ENCODE data around the genes SLC9A3 and NKD2.

- RRBS = no CpG with 5 or more reads among the region's 25 CpGs
Observed at GRCh38 chr5:154689-155388, 36.5 kb upstream of the LRRC14B start.

- RRBS = no CpG with 5 or more reads among the region's 17 CpGs
Observed at GRCh38 chr5:237674-238215, 19.6 kb downstream of the SDHA start.

GRCh38 chr5:263159-263854, 8.1 kb upstream of the PDCD6 start:
- RRBS = no CpG with 5 or more reads among the region's 8 CpGs

DNA sequence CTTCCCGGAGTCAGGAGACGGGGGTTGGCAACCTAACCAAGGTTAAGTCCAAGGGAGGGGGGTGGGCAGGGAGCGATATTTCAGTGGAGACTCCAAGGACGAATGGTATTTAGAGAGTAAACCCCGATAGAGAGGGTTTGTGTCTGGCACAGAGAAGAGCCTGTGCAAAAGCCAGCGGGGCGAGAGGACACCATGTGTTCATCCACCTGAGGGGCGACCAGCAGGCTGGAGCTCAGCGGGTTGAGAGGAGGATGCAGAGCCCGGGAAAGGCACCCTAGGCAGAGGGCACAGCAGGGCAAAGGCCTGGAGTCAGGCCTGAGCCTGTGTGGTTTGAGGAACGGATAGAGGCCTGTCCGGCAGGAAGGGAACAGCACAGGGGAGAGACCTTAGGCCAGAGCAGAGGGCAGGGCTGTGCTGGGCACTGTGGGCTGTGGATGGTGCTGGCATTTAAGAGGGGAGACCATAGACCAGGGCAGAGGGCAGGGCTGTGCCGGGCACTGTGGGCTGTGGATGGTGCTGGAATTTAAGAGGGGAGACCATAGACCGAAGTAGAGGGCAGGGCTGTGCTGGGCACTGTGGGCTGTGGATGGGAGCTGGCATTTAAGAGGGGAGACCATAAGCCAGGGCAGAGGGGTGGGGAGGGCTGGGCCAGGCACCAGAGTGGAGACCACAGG, 8.6 kb downstream of the PDCD6 start:
- RRBS = no CpG with 5 or more reads among the region's 14 CpGs

- RRBS = no CpG with 5 or more reads among the region's 12 CpGs
Observed at GRCh38 chr5:325245-325764, 3.8 kb downstream of the AHRR start.

DNA sequence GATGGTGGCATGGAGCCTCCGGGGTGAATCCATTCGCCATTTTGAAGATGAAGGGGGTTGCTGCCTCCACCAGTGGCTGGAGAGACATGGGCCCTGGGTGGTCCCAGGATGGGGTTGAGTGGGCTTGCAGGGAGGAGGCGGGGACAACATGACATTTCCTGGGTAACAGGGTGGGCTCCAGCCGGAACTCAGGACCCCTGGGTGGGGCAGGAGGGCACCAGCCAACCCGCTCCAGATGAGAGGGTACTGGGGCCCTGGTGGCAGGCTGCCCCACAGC, 55.7 kb downstream of the AHRR start:
- RRBS = no CpG with 5 or more reads among the region's 5 CpGs

GRCh38 chr5:456723-457227, 13.8 kb downstream of the EXOC3 start:
- RRBS = no CpG with 5 or more reads among the region's 14 CpGs

- RRBS = 2% methylated on average over 23 of the region's 43 CpGs
Observed at GRCh38 chr5:523988-524317, 296 bp downstream of the SLC9A3 start.

DNA sequence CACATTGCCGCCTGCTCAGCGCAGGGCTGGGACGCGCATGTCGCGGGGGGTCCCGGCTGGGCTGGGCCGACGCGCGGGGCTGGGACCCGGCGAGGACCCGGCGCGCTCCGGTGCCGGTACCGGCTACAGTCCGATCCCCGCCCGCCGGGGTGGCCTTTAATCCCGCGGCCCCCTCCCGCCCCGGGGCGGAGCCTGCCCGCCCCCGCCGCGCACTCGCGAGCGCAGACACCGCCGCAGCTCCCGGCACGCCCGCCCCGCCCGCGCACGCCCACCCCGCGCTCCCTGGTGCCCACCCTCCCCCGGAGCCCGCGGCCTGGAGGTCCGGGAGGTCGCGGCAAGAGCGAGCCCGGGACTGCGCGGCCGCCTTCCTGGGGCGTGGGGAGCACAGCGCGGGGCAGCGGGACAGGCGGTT, at the start of gene SLC9A3:
TSS of gene SLC9A3 (minus strand) at position 132 of the 412 bp plus-strand sequence.
- RRBS = 2% methylated on average over 34 of the region's 62 CpGs

DNA sequence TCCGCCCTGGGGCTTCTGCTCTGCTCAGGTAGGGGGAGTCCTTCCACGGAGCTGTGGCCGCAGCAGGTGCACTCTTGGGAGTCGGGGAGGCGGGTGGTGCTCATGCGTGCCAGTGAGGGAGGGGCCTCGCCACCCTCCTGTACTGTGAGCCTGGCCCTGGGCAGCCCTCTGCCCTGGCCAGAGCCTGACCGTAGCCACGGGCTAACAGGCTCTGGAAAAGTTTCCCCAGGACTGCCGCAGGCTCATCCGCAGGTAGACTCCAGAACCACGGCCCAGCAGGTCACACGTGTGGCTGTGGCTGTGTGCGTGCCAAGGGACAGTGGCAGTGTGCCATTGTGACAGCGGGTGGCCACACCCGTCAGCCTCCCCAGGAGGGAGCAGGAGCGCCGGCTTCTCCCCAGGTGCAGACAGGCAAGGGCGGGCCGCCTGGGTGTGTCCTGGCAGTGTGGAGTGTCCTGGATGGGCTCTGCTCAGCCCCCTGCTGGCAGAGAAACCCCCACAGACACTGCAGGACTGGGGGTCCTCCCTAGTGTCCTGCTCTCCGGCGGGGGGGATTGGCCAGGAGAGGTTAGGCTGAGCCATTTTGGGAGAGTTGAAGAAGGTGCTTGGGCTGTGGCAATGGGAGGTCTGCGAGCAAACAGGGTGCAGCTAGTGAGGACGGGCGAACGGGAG, 29.5 kb downstream of the TPPP start:
- RRBS = no CpG with 5 or more reads among the region's 26 CpGs

- RRBS = no CpG with 5 or more reads among the region's 13 CpGs
Observed at GRCh38 chr5:756909-757415, 27.6 kb downstream of the ZDHHC11B start.

DNA sequence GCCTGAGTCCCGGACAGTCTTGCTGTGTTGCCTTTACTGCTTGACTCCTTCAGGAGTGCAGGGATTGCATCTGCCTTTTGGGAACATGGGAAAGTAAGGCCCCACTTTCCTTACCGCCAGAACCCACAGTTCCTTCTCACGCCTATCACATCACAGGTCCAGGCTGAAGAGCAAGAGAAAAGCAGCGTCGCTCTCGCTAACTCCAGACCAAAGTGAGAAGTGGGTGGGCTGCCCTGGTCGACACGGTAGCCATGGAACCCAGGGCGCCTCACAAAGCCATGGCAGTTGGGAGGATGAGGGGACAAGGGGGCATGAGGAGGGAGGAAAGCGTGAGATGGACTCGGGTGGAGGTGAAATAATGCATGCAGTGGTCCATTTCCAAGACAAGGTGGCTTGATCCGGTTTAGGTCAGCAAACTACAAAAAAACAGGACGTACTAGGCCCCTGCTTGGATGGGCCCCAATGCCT, 8.0 kb upstream of the ZDHHC11 start:
- RRBS = no CpG with 5 or more reads among the region's 13 CpGs

DNA sequence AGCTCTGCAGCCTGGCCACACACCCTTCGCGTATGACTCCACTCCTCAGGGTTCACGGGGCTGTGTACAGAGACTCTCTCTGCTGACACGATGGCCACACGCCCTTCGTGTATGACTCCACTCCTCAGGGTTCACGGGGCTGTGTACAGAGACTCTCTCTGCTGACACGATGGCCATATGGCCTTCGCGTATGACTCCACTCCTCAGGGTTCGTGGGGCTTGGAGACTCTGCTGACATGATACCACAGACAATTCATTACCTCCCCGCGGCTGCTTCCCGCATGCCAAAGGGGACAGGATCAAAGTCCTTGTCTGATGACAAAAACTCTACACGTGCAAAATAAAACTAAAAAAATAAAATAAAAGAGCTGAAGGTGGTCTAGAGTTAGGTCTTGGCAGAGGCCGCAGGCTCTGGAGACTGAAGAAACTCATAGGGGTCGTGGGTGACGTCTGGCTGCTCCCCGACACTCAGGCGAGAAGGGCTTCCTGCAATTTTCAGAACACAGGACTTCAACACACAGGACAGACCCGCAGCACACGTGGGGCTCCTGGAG, 13.4 kb upstream of the ZDHHC11 start:
- RRBS = no CpG with 5 or more reads among the region's 22 CpGs

DNA sequence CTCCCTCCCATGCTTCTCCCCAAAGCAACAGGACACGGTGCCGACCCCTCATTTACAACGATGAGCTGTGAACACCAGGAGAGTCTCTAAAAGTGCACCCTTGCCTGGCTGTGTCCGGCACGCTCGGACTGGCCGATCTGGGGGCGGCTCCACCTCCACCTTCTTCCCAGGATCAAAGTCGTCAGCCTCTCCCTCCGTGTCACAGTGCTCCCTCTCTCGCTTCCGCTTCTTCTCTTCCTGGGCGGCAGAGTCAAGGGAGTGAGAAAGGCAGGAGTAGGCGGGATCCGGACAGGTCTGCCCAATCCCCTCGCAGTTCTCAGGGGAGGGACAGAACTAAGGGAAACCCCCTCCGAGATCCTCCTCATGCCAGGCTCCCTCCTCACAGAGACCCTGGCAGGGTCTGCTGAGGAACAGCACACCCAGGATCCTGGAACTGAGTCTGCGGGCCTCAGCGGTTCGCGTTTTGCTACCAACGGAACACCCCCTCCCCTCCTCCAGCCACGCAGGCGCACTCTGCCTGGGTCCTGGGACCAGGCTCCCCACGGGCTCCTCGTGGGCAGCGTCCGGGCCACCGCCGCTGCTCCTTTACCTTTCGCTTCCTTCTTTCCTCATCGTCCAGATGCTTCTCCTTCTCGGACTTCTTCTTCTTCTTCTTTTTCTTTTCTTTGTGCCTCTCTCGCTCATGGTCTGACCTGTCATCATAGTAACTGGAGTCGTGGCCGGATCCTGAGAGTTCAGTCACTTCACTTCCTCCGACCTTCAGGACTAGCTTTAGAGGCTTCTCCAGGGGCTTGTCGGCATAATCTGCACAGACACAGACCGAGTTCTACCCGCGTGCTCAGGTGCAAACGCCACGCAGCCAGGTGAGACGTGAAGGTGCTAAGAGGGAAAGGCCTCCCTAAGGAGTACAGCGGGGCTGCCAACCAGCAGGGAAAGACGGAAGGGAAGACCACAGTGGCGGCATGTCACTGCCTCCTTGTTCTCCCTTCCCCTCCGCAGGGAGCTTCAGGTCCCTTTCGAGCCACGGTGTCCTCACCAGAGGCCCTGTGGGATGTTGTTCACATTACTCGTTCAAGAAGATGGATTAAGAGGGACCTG, 1.2 kb downstream of the BRD9 start:
- RRBS = no CpG with 5 or more reads among the region's 51 CpGs

GRCh38 chr5:960582-961082, 48.0 kb upstream of the NKD2 start:
- RRBS = no CpG with 5 or more reads among the region's 10 CpGs

DNA sequence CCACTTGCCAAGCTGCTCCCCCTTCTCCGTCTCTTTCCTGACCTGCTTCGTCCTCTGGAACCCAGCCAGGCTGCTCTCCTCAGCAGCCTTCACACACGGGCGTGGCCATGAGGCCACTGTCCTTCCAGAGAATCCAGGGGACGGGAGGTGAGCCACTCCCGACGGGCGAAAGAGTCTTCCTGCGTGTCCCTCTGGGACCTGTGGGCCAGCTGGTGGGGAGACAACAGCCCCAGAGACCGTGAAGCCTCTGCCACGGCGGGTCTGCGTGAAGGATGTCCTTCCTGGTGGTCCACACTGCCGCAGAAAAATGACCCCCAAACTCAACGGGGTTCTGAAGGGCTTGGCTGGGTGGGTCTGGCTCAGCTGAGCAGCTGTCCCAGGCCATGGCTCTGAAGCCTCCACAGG, 47.5 kb upstream of the NKD2 start:
- RRBS = no CpG with 5 or more reads among the region's 15 CpGs

- RRBS = no CpG with 5 or more reads among the region's 5 CpGs
Observed at GRCh38 chr5:991579-991921, 17.1 kb upstream of the NKD2 start.

GRCh38 chr5:1008111-1008902, at the start of gene NKD2:
NKD2 (plus strand) TSS chr5:1008802.
- RRBS = 3% methylated on average over 29 of the region's 52 CpGs

- RRBS = 3% methylated on average over 27 of the region's 55 CpGs
Observed at GRCh38 chr5:1008903-1009287, 293 bp downstream of the NKD2 start.

- RRBS = no CpG with 5 or more reads among the region's 11 CpGs
Observed at GRCh38 chr5:1041363-1042064, 32.9 kb downstream of the NKD2 start.